Cardiac atrium fibroblast (primary cell): ENCODE data around the genes RPRML and EFCAB13.

GRCh38 chr17:46078354-46079278 is 79.6 kb downstream of the STH start:
- RAMPAGE, long total RNA = no peak

DNA sequence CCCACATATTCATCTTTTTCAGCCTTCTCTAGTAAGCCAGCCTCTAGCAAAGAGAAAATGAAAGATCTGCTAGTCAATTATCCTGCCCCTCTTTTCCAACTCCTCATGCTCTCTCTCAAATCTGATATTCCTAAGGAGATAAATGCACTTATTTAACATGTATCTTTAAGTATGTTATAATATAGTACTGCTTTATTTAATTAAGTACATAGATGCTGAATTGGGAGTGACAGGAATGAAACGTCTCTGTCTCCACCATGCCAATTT is 23.7 kb downstream of the KANSL1 start:
- RAMPAGE, long total RNA = no peak

GRCh38 chr17:46191157-46192202 is 1.7 kb downstream of the KANSL1 start:
- RAMPAGE, long total RNA = no peak

DNA sequence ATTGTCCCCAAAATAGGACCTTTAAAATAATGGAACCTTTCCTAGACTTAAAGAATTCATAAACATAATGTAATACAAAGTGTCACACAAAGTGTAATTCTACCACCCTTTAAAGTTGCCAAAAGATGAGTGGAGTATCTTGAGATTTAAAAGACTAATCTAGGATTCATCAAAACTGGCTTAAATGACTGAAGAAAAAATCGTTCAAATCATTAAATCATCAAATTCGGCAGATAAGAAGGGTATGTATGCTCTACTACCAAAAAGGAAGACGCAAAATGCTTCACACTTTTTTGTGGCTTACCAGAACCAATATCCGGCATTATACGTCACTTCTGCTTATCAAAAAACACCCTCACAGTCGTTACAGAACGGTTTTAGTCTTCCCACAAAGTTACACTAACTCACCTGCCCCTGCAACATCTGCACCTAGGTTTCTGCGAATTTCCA is 1.3 kb upstream of the KANSL1 start:
- RAMPAGE, long total RNA = no peak

DNA sequence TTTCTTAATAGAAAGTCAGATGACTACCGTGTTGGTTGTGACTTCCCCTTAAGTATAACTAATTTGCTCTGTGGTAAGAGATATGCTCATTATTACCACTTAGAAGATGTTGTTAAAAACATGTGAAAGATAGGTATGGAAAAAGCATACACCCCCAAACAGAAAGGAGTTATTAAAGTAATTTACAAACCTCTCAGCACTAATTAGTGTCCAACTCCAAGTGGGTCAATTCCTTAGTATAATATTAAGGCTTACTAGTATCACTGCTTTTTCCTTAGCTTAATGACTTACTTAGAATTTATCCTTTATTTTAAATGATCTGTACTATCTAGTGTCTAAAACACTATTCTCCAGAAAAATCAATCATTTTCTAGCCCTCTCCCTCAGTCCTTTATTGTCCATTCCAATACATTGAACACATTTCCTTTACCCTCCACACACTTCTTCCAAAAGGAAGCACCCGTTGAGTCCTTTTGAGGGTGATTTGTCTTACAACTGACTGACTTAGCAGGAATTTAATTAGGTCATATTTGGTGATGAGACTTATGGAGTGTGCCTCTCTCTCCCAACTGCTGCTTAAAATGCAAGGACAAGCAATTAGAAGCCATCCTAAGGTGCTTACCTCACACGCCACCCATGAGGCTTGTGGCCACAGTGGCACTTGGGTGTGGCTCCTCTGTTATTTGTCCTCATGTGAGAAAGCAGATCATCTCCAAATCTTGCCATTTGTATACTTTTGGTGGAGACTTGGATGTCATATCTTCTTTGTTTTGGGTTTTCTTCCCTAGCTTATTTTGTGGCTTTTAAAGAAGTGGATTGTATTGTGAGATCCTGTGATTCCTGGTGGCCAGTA is 61.8 kb downstream of the WNT3 start:
- RAMPAGE, long total RNA = no peak

- RAMPAGE, long total RNA = no peak
Observed at GRCh38 chr17:46758613-46759535, 59.6 kb downstream of the WNT3 start.

DNA sequence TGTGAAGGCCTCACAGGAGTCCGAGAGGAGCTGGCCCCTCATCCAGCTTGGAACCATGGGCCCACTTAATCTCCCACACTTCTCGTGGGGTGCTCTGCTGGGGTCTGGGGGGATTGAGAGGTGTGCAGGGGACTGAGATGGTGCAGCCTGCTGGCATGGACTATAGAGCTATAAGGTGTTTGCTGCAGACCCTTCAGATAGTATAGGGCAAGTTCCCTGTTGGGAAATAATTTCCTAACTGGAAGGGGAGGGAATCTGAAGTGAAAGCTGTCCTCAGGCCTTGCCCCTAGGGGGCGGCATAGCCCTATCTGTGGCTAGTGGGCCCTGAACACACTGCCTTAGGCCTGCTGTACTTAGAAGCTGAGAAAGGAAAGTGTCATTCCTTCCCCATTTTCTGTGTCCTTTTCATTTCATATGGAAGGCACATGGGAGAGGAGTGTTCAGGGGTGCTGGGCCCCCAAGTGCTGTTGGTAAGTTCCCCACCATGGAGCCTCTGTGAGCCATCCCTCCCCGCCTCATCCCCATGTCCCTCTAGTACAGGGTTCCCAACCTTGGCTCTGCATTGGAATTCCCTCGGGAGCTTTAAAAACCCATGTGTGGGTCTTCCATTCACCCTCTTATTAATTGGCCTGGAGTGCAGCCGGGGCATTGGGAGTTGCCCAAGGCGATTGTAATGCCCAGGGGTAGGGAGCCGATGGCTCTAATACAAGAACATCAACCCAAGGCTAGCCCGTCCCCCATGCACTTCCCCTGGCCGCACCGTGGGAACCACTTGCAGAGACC is 19.6 kb downstream of the GOSR2 start:
- RAMPAGE, long total RNA = no peak

- RAMPAGE, long total RNA = no peak
Observed at GRCh38 chr17:46979107-46979841, at the start of gene RPRML. Gene RPRML (minus strand): TSS chr17:46979253.

DNA sequence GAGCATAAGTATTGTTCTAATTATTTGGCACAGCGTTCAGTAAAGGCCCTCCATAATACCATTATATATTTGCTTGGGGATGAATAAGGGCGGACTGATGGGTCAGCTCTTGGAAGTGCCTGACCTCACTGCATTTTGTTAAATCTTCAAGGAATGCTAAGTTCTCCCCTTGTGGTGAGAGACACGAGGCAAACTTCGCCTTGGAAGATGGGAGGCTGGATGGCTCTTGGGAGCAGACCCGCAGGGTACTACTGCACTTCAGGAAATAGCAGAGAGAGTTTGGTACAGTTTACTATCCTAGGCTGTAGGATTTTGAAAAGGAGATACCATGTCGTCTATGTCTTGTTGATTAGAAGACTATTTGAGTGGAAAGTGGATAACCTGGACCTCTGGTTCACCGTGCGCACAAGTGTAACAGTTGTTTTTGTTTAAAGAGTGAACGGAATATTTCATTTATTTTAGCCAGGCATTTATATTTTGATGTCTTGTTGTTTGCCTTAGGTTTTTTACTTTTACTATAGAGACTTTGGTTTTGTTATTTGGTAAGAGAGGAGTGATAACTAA is 87.1 kb upstream of the RPRML start:
- RAMPAGE, long total RNA = no peak

DNA sequence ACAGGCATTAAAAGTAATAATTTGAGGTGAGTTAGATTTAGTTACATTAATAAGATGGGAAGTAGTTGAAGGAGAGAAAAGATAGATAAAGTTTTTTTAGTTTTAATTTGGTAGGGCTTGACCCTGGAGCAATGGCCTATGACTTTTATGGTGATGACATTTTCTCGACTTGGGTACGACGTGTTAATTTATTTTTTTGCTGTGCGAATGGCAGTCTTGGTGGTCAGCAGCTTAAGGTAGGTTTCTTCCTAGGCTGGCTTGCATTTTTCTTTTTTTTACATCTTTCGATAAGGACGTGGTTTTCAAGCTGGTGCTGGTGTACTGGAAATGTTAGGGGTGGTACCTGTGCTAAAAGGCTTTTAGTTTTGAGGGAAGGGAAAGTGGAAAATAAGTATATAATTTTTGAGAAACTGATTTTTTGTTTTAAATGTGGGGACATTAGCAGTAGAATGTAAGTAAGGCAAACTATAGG is 87.7 kb upstream of the RPRML start:
- RAMPAGE, long total RNA = no peak

DNA sequence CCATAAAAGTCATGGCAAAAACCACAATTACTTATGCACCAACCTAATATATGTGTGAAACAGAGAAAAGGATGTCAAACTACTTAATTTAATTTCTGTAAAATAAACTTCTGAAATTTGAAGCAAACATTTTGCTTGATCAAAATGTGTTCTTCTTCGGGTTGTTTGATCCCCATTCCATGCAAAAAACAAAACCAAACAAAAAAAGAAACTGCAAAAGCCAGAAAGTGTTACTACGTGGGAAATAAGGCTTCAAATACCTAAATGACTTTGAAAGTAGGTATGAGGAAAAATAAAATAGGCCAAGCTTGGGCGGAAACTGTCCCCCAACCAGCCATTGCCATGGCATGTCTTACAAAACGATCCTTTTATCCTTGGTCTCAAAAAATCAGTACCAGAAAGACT is 70.6 kb downstream of the CDC27 start:
- RAMPAGE, long total RNA = no peak

DNA sequence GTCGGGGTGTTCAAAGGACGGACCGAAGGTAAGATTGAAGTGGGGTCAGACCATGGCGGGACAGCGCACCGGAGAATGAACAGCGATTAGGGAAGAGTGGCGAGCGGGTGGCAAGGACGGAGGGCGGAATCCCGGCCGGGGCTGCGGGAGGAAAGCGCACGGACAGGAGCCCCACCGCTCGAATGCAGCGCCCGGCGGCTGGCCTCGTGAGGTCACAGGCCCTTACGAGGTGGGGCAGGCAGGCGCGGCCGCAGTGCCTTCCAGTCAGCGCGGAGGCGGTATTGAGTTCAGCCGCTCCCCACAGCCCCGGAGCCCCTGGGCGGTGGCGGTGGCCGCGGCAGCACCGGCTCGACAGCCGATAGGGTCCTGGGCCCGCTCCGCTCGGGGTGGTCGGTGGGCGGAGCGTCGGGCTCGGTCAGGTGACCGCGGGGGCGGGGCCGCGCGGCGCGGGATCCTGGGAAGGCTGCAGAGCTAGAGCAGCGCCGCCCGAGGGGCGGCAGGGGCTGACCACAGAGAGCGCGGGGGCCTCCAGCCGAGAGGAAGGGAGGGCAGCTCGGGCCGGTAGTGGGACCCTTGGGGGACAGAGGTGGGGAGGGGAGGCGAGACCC is at the start of gene EFCAB13:
TSS of gene EFCAB13 (plus strand) at position 442 of the 608 bp plus-strand sequence.
- RAMPAGE, long total RNA = no peak

DNA sequence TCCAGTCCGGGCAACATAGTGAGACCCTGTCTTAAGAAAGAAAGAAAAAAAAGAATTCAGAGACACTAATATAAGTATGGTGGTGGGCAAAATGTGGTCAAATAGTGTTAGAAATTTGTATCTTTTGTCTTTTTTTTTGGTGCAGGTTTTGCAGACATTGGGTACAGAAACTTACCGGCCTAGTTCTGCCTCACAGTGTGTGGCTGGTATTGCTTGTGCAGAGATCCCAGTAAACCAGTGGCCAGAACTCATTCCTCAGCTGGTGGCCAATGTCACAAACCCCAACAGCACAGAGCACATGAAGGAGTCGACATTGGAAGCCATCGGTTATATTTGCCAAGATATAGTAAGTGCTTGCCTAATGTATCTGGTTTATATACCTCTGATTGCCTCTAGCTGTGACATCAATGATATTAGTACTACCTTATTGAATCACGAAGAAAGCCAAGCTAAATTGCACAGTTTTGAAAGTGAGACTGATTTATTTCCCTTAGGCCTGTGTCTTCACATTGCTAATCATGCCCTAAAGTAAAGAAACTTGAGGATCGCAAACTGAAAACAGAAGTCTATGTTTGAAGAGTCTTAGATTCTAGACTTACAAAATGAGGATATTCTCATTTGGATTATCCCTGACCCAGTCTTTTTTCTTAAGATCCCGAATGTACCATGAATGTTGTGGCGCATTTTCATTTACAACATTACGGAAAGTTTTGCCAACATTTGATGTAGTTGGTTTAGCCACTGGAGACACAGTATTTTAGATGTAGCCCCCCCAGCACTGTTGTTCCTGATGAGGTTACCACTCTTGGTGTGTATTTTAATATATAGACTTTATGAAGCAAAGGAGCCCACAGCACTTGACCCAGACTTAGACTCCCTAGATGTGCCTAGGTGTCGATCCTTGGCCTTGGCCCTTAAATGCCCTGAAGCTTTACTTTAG is 7.3 kb downstream of the KPNB1 start:
- RAMPAGE, long total RNA = no peak

GRCh38 chr17:47686669-47687656 is 7.0 kb upstream of the TBKBP1 start:
- RAMPAGE, long total RNA = no peak

DNA sequence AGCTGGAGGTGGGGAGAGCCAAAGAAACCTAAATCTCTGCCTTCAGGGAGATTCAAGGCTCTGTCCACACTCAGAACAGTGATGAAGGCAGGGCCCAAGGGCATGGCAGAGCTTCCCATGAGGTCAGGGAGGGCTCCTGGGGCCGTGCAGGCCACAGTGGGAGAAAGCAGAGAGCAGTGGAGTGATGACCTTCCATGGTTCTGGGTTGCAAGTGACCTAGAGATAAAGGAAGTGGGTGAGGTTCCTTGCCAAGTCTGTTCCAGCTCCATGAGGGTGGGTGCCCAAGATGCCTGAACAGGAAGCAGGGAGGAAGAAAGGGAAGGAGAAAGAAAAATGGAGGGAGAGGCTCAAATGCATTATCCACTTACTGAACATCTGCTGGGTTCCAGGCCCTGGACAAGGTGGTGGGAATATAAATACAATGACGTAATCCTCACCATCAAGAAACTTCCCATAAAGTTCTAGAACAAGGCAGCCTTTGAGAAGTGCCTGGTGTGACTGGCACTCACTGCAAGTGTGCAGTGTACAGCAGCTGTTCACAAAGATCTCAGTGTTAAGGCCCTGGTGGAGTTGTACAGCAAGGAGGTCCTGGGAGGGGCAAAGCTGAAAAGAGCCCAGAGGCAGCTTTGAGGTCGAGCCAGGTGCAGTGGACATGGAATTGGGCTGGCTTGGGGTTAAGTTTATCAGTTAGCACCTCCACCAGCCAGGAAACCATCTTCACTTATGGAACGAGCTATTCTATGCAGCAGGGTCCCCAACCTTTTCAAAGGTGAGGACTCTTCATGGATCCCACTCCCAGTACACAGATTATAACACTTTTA is 13.4 kb downstream of the TBKBP1 start:
- RAMPAGE, long total RNA = no peak

DNA sequence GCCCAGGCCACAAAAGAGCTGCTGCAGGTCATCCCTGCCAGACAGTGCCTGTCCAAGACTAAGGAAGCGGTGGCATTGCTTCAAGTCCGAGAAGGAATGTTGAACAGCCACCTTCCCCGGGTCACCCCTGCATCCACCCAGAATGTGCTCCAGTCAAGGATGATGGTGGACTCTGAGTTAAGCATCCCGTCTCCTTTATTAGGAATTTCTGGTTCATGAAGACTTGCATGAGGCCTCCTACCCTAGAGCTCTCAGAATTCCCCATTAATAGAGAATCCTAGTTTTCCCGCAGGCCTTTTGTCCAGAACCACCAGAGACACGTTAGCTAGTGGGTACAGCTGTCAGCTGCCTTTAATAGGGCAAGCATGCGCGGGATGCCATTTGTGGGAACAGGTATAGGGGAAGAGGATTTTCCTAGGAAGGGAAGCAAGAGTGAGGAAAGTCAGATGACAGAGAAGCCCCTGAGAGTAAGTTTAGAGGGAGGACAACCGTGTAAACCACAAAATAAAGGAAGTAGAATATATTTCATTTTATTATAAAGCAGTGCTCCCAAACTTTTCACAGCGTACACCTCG is 1.4 kb upstream of the OSBPL7 start:
- RAMPAGE, long total RNA = no peak

DNA sequence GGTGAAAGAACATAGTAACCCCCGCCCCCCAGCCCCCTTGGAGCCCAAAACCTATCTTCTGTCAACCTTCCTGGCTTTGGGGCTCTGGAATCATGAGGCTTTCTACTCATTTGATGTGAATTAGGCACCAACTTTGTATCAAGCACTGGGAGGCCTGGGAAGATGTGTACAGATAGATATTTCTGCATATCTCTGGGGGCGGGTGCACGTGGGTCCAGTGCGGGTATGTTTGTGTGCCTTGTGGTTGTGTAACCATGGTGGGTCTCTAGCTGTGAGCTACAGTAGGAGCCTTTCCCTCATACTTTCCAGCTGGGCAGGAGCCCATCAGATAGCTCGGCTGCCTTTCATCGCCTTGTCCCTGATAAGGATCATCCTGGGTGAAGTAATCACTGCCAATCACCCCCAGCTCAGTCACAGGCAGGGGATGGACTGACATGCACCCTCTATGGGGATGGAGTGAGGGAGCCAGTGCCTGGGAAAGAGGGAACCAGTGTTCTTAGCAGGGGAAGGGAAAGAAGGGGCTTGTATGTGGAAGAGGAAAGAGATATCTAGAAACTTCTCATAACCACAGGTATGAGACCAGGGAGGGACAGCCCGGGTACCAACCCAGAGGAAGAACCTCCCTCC is 3.1 kb upstream of the SCRN2 start:
- RAMPAGE, long total RNA = no peak

DNA sequence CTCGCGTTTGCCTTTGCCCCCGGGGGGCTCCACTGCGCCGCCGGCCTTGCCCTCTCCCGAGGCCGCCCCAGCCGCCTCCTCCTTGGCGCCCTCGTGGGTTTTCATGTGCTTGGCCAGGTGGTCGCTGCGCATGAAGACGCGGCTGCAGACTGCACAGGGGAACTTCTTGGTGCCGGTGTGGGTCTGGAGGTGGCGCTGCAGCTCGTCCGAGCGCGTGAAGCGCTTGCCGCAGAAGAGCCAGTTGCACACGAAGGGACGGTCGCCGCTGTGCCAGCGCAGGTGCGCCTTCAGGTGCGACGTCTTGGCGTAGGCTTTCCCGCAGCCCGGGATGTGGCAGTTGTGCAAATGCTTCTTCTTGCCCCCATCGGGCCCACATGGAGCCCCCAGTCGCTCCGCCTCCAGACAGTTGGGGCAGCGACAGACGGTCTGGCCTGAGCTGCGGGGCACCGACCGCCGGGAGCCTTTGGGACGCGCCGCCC is 3.6 kb downstream of the SP6 start:
- RAMPAGE, long total RNA = no peak

DNA sequence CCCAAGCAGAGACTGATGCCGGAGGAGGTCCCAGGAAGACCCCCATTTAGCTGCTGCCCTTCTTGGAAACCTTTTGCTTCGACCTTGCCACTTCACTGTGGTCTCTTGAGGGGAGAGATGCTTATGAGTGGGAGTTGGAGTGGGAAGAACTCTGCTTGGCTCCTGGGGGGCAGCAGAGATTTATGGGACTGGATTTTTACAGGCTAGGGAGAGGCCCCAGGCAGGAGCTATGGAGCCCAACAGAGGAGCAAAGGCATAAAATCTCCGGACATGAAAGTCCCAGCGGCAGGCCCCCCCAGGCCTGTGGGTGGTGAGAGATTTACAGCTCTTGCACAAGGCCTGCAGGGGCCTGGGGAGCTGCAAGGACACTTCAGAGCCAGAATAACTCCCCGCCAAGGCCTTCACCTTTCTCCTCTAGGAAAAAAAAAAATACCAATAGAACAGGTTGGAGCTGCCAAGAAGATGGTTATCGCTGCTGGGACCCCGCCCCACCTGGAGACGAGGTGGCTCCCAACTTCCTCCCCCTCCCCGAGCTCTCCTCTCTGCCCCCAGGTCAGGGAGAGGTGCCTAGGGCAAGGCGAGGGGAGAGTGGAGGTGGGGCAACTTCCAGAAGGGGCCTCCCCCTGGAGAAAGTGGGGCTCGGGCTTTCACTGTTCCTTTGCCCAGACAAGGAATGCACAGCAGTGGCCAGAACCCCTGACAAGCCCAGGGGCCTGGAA is 11.9 kb upstream of the SP2 start:
- RAMPAGE, long total RNA = no peak

GRCh38 chr17:47935864-47936356 is 5.5 kb upstream of the PNPO start:
- RAMPAGE, long total RNA = no peak